ENCODE results near the genes AKR1A1 and MOB3C.

DNA sequence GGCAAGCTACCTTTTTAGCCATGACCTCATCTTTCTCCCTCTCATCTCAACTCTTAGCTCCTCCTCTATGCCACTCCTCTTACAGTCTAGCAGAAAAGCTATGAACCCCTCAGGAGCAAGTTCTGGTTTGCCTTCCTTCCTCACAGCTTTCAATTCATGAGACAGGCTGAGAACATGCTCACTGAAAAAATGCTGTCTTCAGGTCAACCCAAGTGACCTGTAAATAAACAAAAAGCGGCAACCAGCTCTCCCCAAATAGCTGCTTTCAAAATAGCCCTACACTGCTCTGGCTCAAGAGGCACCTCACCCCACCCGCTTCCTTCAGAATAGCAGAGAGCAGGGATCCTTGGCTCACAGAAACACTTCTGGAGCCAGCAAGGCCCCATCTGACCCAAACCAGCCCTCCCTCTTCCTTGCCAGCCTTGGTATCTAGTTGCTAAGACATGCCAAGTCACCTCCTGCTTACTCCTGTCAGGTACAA, 8.8 kb downstream of the TOE1 start:
- RRBS: no CpG with 5 or more reads among the region's 2 CpGs

- RRBS: no CpG with 5 or more reads among the region's 15 CpGs
Observed at GRCh38 chr1:45509323-45510503, 9.6 kb downstream of the MMACHC start.

DNA sequence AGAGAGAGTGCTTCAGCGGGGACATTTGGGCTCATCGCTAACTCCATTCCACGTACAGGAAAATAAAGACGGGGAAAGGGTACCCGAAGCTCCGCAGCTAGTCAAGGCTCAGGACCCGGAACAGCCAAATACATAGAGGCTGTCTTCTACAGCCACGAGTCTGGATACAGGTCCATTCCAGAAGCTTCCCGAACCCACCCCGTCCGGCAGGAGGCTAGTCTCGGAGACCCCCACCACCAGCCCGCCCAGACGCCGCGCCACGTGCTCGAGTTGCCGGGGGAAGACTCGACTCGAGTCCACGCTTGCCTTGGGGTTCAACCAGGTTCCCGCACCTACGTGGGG, 410 bp downstream of the PRDX1 start:
- RRBS: 2% methylated on average over 15 of the region's 24 CpGs

- RRBS: 1% methylated on average over 4 of the region's 52 CpGs
Observed at GRCh38 chr1:45550314-45551493, at the start of gene AKR1A1. Gene AKR1A1 (plus strand): TSS chr1:45550826.

GRCh38 chr1:45607923-45608276, 16.0 kb downstream of the CCDC17 start:
- RRBS: no CpG with 5 or more reads among the region's 1 CpG

DNA sequence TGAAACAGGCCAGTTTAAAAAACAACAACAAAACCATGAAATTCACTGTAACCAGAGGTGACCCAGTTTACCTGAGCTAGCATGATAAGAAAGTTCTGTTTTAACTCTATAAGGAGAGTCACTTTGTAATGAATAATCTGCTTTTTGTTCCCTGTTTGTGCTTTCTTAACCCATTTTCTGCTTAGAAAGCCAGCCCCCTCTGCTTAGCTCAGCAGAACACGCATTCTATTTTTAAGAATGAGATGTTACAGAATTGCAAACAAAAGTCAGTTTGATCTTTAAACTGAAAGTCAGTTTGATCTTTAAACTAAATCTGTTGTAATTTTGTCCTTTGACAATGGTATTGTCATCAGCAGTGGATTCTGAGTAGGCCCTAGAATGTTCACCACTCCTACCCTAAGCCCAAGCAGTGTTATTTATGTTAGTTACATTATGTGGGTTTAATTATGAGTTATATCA, 68.0 kb downstream of the MAST2 start:
- RRBS: no CpG with 5 or more reads among the region's 1 CpG

GRCh38 chr1:45892365-45892815, 89.0 kb downstream of the MAST2 start:
- RRBS: no CpG with 5 or more reads among the region's 5 CpGs

DNA sequence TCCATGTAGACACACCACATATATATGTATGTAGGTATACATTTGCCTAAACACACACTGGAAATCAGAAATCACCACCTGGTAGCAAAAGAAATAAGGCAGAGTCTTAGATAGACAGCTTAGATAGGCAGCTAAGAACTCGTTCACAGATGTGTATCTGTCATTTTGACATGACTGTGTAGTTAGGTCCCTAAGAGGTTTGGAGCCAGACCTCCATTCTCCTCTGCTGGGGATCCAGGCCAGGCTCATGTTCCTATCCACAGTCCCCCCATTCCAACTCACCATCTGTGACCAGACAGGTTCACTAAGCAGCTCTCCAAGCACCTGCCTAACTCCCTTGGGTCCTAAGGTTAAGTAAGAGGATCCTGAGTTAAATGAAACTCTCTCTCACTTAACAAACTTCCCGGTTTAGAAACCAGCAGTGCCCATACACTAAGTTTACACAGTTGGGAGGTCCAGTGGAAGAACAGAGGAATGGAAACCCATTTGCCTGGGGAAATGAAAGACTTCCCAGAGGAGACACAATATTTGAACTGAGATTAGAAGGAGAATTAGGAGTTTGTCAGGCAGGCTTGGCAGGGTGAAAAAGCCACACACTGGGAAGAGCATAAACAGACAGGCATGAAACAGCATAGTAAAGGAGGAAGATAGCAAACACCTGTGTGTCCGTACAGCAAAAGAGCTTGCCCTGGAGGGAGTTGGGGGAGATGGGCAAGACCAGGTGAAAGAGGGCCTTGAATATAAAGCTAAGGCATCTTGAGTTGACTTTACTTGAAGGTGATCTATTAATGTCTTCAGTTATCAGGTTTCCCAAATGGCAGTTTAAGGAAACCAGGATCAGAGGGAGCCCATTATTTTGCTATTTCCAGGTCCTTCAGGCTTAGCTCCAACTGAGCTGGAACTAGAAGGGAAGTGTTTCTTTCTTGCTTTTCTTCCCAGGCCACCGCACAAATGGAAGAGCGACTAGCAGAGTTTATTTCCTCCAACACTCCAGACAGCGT, 122.3 kb downstream of the PIK3R3 start:
- RRBS: no CpG with 5 or more reads among the region's 6 CpGs

- RRBS: no CpG with 5 or more reads among the region's 4 CpGs
Observed at GRCh38 chr1:46133542-46133882, 1.1 kb upstream of the PIK3R3 start.

DNA sequence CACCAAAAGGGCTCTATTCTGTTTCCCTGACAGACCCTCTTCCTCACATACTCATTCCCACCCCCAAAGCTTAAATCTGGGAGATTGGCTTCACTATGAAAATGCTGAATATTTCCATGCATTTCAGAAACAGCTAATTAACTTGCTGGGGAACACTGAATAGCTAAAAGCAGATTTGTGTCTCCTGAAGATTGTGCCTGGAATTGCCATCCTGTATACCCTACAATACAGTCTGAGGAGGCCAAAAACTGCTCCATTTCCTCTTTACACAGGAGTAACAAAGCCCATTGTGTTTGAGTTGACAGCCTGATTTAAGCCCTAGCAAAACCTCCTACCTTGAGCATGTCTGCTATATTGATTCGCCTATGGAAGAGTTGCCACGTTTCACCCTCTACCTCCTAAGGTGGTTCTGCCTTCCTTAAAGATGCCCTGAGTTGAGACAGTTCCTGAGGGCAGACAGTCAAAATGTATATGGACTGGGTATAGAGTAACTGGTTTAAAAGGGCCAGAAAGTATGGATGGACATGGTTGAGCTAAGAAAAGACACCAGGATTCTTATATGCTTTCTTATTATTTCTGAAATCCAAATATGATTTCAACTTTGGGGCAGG, 1.6 kb upstream of the PIK3R3 start:
- RRBS: no CpG with 5 or more reads among the region's 2 CpGs

GRCh38 chr1:46218540-46219232, 15.6 kb downstream of the LURAP1 start:
- RRBS: no CpG with 5 or more reads among the region's 10 CpGs

- RRBS: no CpG with 5 or more reads among the region's 14 CpGs
Observed at GRCh38 chr1:46304638-46305131, 1.2 kb downstream of the UQCRH start.

- RRBS: no CpG with 5 or more reads among the region's 7 CpGs
Observed at GRCh38 chr1:46330820-46331127, 9.8 kb upstream of the NSUN4 start.

- RRBS: 1% methylated on average over 10 of the region's 69 CpGs
Observed at GRCh38 chr1:46616164-46617465, at the start of gene MOB3C. Gene MOB3C (minus strand): TSS chr1:46616811.

DNA sequence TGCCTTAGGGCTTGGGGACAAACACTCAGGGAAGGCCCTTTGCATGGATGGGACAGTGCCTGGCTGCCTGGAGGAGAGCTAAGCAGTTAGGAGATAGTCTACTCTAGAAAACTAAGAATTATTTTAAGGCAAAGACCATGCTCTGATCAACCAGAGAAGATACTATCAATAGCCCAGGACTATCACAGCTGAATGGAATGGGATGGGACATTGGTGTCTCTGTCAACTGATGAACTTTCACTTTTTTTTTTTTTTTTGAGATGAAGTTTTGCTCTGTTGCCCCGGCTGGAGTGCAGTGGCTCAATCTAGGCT, 308 bp downstream of the TEX38 start:
- RRBS: no CpG with 5 or more reads among the region's 1 CpG

DNA sequence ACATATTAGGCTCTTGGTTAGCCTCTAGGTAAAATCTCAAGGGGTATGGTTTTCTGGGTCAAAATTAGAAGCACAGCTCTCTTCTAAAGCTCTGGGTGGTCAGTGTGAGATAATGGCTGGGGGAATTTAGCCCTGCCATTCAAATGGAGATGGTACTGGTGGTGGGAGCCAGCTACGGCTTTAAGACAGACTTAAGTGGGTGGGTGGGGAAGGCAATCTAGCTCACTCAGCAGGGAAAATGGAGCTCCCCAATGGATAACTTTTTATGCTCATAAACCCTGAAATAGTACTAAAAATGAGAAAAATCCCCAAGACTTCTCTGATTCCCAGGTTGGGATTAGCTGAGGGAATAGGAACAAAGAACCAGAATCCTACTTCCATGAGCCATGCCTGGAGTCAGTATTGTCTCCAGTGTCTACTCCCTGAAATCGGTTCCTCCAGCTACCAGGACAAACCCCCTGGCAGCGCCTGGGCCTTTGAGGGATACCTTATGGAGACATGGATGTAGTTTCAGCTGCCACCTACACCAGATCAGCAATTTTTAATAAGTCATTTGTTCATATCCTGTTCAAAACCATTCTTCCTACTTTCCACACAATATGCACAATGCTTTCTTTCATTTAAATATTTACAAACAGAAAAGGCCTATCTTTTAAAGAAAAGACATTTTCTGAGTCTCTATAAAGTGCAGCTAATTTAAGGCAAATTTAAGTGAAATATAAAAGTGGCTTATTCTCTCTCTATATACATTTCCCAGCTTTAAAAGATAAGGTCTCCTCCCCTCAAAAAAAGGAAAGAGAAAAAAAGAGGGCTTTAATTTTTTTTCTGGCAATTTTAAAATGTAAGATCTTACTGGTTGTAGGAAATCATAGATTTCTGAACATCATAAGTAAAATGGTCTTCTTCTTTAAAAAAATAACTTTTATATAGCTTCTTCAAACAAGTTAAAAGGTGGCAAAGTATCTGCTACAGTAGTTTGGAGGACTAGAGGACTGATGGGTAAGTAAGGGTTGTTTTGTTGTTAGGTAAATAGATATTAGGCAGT, 6.1 kb downstream of the TEX38 start:
- RRBS: no CpG with 5 or more reads among the region's 3 CpGs

GRCh38 chr1:46801269-46801840, 2.5 kb downstream of the CYP4B1 start:
- RRBS: no CpG with 5 or more reads among the region's 4 CpGs

- RRBS: no CpG with 5 or more reads among the region's 5 CpGs
Observed at GRCh38 chr1:46857384-46857910, 58.6 kb downstream of the CYP4B1 start.

- RRBS: no CpG with 5 or more reads among the region's 2 CpGs
Observed at GRCh38 chr1:46927735-46928230, 13.5 kb downstream of the CYP4A11 start.

GRCh38 chr1:46960878-46961603, 19.8 kb upstream of the CYP4A11 start:
- RRBS: no CpG with 5 or more reads among the region's 3 CpGs